ENCODE data around the genes CALML5 and CALML3.

- PRO-cap = no peak
Observed at GRCh38 chr10:4651730-4651991, 174.3 kb upstream of the AKR1E2 start.

GRCh38 chr10:4903148-4903578 is 60.1 kb upstream of the AKR1C1 start:
- PRO-cap = no peak
- RRBS, 2 experiments = no CpG with 5 or more reads among the region's 9 CpGs

GRCh38 chr10:4983601-4984190 is 20.0 kb downstream of the AKR1C2 start:
- PRO-cap = no peak
- RRBS, 2 experiments = no CpG with 5 or more reads among the region's 5 CpGs

DNA sequence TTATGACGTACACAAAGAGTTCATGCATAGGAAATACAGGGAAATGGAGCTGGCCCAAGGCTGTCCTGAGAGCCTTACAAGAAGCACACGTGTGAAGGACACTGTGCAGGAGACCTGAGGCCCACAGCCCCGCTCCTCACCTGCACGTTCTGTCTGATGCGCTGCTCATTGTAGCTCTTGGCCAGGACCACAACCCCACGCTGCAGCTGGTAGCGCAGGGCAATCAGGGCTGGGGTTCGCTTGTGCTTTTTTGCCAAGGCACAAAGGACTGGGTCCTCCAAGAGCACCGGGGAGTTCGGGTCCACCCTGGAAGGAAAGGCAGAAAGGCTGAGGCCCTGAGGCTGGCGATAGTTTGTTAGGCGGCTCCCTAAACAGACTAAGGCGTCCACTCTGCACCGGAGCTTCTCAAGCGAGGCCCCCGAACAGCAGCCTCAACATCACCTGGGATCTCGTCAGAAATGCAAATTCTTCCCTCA is 8.4 kb downstream of the AKR1C2 start:
- PRO-cap = no peak
- RRBS, 2 experiments = no CpG with 5 or more reads among the region's 17 CpGs

DNA sequence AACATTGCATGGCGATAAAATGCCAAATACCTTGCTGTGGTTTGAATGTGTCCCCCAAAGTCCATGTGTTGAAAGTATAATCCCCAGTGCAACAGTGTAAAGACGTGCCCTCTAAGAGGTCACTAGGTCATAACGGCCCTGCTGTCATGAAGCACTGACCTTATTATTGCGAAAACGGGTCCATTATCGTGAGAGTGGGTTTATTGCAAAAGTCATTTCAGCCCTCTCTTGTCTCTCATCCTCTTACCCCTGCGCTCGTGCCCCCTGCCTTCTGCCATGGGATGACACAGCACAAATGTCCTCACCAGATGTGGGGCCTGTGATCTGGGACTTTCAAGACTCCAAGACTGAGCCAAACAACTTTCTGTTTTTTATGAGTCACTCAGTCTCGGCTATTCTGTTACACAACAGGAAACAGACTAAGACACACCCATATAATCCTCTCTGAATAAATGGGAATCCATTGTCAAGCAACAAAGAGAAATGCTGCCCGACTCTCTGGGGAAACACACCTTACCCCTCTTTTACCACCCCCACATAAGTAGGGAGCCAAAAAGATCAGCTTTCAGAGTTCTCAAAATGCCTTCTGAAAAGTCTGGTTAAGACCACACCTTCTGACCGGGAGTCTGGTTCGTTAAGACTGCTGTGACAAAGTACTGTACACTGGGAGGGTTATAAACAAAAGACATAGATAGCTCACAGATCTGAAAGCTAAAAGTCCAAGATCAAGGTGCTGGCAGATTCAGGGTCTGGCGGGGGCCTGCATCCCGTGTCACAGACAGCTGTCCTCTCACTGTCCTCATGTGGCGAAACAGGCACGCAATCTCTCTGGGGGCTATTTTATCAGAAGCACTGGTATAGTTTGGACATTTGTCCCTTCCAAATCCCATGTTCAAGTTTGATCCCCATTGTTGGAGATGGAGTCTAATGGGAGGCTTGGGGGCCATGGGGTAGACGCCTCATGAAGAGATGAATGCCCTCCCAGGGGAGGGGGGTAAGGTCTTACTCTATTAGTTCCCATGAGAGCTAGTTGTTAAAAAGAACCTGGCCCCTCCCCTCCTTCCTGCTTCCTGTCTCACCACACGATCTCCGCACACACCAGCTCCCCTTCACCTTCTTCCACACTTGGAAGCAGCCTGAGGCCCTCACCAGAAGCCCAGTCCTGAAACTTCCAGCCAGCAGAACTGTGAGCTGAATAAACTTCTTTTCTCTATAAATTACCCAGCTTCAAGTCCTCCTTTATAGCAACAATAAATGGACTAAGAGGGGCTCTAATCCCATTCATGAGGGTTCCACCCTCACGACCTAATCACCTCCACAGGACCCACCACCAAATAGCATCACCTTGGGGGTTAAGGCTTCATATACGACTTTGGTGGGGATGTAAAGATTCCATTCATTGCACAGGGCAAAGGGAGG is 72.7 kb upstream of the UCN3 start:
- PRO-cap = no peak
- RRBS, 2 experiments = no CpG with 5 or more reads among the region's 21 CpGs

DNA sequence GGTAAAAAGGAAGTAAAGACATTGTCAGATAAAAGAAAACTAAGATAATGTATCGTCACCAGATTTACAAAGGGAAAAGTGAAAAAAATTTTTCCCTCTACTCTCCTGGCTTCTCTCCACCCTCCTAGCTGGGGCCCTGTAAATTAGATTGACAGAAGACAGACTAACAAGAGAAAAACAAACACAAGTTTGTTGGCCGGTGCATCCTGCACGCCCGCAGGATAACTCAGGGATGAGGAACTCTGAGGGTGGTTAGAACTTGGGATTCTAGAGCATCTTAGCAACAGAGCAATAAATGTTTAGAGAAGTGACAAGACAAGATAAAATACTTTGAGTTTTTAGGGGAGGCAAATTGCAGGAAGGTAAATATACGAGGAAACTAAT is 4.5 kb upstream of the UCN3 start:
- PRO-cap = no peak
- RRBS, 2 experiments = no CpG with 5 or more reads among the region's 5 CpGs

GRCh38 chr10:5453433-5454424 is 41.4 kb downstream of the NET1 start:
- PRO-cap = no peak
- RRBS, 2 experiments = no CpG with 5 or more reads among the region's 13 CpGs

DNA sequence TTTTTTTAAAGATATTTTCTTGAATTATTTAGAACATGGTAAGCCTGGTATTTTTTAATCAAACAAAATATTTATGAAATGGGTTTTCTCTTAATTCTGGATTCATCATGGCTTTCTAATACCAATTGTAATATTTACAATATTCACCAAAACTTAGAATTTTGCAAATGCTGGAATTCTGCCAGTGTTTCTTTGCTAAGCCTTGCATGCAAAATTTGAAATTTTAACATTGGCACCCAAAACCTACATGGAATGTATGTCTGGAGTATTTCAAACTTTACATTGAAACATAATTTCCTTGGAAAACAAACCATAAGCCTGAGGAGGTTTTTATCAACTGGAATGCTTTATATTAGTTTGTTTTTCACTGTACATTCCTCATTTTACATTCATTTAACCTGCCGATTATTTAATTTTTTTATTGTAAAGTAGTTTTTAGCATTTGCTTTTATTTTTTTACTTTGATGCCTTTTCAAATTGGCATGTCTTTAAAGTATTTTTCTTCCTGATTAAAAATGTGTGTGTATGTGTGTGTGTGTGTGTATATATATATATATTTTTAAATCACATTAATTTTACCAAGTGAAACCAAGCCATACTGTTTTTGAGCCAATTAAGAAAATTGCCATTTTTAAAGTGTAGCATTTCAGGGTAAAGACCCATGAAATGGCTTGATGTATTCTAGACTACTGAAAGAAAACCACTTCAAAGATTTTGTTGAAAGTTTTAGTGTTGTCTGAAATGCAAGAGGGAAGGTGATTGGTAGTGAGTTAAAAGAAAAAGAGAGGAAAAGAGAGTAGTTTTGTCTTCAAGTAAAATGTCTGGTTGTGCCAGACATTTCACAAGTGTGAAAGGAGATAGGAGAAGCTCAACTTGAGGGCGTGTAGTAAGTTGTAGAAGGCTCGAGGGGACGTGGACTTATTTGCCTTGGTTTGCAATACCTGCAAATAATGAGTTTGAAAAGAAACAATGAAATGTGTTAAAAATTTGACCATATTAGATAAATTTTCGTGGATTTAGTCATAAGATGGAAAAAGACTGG is 41.9 kb downstream of the CALML5 start:
- PRO-cap = no peak
- RRBS, 2 experiments = no CpG with 5 or more reads among the region's 5 CpGs

GRCh38 chr10:5486678-5487431 is 12.5 kb downstream of the CALML5 start:
- PRO-cap = no peak
- RRBS, 2 experiments = no CpG with 5 or more reads among the region's 16 CpGs

GRCh38 chr10:5498667-5499826 is at the start of gene CALML5:
Gene CALML5 (minus strand): TSS chr10:5499570.
- PRO-cap = no peak
- RRBS, 2 experiments = 88 to 89% methylated on average over 13 of the region's 72 CpGs

- PRO-cap = no peak
- RRBS, 2 experiments = 94% methylated on average over 4 of the region's 37 CpGs; no CpG with 5 or more reads in 1 of the 2 experiments
Observed at GRCh38 chr10:5524479-5525278, at the start of gene CALML3. Gene CALML3 (plus strand): TSS chr10:5524961.

- PRO-cap = no peak
- RRBS, 2 experiments = no CpG with 5 or more reads among the region's 9 CpGs
Observed at GRCh38 chr10:5546704-5547441, 22.1 kb downstream of the CALML3 start.

DNA sequence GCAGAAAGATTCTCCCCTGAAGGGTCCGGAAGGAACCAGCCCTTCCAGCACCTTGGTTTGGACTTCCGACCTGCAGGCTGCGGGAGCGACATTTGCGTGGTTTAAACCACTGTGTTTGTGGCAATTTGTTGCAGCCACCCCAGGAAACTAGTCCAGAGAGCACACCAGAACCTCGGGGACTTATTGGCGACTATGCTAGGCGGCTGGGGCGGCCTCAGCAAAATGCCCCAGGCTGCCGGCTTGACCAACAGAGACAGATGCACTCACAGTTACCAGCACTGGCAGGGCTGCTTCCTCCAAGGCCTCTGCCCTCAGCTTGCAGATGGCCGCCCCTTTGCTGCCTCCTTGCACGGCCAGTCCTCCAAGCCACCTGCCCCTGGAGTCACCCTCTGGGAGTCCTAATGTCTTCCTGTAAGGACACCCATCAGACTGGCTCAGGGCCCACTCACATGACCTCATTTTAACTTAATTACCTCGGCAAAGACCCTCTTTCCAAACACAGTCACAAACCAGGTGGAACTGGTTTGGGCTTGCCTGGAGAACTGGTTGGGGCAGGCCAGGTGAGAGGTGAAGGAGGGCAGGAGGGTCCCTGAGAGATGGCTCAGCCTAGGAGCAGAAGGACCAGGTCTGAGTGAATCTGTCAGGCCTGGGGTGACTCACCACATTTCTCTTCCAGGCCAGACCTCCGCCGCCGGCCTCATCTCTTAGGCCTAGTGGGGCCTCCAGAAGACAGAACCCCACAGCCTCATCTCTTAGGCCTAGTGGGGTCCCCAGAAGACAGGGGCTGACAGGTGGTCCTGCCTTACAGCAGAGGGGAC is 26.2 kb downstream of the CALML3 start:
- PRO-cap = no peak
- RRBS, 2 experiments = no CpG with 5 or more reads among the region's 16 CpGs

GRCh38 chr10:5595647-5596560 is 70.5 kb downstream of the ASB13 start:
- PRO-cap = no peak
- RRBS, 2 experiments = no CpG with 5 or more reads among the region's 19 CpGs

DNA sequence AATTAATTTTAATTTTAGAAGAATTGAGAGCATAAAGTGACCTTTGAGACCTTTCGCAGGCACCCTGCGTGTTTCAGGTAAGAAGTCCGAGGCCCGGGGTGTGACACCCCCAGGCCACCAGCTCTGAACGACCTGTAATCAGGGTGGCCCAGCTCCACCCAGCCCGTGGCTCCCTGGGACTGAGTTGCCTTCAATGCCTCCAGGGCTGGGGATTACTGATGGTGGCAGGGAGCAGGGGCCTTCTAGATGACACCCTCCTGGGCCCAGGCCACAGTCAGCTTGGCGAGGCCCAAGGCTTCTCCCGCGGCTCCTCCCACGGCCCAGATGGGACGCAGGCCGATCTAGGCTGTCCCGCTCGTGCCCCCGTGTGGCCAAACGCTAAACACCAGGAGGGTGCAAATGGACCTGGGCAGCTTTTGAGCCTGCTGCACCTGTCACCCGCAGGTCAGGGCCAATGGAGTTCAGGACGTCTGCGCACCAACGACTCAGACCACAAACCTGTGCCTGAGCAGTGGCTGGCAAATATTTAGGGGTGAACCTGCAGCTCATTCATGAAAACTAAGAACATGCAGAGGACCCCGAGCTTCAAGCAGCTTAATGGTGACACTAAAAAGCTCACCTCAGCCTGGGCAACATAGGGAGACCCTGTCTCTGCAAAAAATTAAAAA is 43.3 kb downstream of the ASB13 start:
- PRO-cap = no peak
- RRBS, 2 experiments = no CpG with 5 or more reads among the region's 21 CpGs

GRCh38 chr10:5698839-5699761 is 14.5 kb downstream of the TASOR2 start:
- PRO-cap = no peak
- RRBS, 2 experiments = no CpG with 5 or more reads among the region's 6 CpGs

DNA sequence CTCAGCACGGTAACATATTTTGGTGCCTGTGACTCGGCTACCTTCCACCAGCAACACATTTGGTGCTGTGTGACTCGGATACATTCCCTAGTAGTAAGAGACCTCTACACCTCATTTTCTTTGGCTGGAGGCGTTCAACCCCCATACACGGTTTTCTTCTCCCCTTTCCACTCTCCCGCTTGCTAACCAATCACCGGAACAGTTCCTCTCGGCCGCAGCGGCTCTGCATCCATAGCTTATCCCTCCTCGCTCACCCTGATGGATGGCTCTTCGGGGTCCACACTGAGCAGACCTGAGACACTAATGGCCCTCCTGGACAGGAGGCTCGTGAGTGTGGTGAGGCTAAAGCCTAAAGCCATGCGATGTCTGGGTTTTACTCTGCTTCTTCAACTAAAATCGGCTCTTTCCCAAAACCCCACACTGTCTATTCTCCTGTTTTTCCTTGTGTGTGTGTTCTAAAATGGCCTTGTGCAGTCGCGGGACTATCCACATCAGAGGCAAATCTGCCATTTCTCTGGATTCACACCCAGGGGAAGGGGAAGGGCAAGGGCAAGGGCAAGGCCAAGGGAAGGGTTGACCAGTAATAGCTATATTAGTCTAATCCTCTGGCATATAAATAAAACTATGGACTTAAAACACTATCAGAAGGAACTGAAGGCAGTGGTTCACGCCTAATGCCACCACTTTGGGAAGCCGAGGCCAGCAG is 38.7 kb downstream of the GDI2 start:
- PRO-cap = no peak
- RRBS, 2 experiments = no CpG with 5 or more reads among the region's 19 CpGs

DNA sequence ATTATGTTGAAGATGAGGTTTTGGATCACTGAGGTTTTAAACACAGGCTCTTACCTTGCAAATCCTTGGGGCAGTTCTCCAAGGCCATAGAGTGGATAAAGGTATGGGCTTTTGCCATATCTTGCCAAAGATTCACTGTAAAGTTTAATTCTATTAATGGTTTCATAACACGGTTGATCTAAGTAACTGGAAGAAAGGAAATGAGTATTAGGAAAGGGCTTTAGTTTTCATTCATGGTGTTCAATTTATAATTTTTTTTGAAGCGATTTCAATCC is 28.2 kb downstream of the GDI2 start:
- PRO-cap = no peak
- RRBS, 2 experiments = no CpG with 5 or more reads among the region's 2 CpGs

GRCh38 chr10:5897195-5897991 is 7.3 kb downstream of the FBH1 start:
- PRO-cap = no peak
- RRBS, 2 experiments = 90% methylated on average over 1 of the region's 14 CpGs; no CpG with 5 or more reads in 1 of the 2 experiments

GRCh38 chr10:5899927-5900694 is 10.1 kb downstream of the FBH1 start:
- PRO-cap = no peak
- RRBS, 2 experiments = no CpG with 5 or more reads among the region's 14 CpGs